Omental fat pad (tissue), 4 donors: ENCODE measurements around a stretch of chr3.

DNA sequence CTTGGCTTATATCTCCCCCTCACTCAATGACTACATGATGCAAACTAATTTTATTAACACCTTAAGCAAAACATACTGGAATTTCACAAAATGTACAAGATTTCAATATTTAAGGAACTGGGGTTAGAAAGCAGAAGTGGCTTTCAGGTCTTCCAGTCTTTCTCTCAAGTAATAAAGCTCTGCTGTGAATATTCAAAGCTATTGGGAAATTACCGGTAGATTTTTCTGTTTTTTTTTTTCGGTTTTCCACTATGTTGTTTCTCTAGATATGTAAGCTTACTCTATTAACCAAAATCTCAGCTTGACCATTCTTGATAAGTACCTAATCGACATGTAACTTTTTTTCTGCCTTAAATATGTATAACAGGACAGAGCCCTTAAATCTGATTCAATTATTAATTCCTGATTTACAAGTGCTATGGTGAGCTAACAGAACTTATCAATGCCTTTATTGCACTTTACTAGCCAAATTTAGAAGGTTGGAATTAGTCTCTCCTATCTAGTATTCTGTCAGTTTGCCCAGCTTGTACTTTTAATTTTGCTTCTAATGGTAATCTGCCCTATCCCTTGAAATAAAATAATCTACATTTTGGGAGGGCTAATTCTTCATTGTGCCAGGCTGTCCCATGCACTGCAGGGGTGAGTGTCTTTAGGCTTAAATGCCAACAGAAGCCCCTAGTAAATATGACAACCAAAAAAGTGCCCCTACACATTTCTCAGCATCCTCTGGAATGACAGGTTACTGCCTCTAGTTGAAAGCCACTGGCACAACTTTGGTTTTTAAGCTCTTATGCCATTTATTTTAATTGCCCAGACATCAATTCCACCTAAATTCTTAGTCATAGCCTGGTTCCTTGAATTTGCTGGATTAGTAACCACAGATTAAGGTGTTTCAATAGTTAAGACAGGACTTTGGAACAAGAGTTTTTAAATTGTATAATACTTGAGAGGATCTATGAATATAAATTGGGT is 3.6 kb downstream of the EPM2AIP1 start:
- PRO-cap: no peak
- RAMPAGE, long total RNA, 4 experiments: no peak in any of the 4 experiments

- PRO-cap: no peak
- RAMPAGE, long total RNA, 4 experiments: no peak in any of the 4 experiments
Measured at GRCh38 chr3:37115328-37115825, 59.0 kb downstream of the LRRFIP2 start.

DNA sequence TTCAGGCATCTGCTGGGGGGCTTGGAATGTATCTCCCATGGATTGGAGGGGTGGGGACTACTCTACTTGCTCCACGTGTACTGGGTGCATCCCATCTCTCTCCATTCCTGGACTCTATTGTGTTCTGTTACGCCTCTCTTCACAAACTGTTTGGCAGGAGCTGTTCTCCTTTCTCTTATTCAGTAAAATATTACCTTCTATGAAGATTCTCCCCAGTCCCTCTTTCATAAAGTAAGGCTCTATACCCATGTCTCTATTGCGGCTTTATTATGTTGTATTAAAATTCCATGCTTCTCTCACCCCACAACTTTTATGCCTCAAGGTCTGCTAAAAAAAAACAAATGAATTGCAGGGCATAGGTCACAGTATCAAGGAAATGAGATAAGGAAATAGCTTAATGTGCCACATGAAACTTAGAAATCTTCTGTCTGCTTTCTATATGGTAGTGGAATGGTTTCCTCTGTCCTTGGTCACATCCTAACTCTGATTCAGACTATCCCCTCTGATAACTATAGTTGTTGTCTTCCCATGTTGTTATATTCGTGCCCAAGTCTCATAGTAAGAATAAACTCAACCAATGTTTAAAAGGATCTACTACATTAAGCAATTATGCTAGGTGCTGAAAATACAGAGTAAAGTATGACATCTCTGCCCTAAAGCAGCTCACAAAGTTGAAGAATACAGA is 43.1 kb downstream of the LRRFIP2 start:
- PRO-cap: no peak
- RAMPAGE, long total RNA, 4 experiments: no peak in any of the 4 experiments

DNA sequence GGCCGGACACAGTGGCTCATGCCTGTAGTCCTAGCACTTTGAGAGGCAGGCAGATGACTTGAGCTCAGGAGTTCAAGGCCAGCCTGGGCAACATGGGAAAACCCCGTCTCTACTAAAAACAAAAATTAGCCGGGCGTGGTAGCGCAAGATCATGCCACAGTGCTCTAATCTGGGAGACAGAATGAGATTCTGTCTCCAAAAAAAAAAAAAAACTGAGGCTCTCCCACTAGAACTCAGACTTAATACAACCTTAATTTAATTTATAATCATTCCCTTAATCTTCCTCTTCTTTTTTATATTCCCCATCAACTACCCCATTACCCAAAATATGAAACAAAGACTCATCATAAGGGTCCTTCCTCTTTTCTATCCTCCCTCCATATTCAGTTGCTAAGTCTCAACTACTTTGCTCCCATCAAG is 33.9 kb downstream of the LRRFIP2 start:
- PRO-cap: no peak
- RAMPAGE, long total RNA, 4 experiments: no peak in any of the 4 experiments

GRCh38 chr3:37217514-37217883 is 25.6 kb upstream of the GOLGA4 start:
- PRO-cap: no peak
- RAMPAGE, long total RNA, 4 experiments: no peak in any of the 4 experiments

DNA sequence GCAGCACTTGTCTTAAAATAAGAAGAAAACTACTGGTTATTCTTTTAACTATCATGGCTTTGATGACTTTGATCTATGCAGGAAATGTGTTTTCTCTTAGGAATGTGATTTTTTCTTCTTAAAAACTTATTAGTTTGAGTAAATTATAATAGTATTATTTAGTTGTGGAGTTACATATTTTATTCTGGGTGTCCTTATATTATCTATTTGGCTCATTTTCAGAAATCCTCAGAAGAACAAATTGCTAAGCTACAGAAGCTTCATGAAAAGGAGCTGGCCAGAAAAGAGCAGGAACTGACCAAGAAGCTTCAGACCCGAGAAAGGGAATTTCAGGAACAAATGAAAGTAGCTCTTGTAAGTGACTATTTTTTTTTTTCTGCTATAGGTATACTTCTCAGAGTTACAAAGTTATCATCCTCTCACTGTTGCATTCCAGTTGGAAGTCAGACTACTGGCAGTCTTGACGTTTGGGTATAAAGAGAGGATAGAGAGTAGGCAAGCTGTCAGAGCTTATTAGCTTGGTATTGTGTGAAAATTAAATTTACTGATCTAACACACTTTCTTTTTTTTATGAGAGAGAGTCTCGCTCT is 75.9 kb downstream of the GOLGA4 start:
- PRO-cap: no peak
- RAMPAGE, long total RNA, 4 experiments: no peak in any of the 4 experiments

- PRO-cap: no peak
- RAMPAGE, long total RNA, 4 experiments: no peak in any of the 4 experiments
Measured at GRCh38 chr3:37323503-37323888, 80.4 kb downstream of the GOLGA4 start.

- PRO-cap: no peak
- RAMPAGE, long total RNA, 4 experiments: no peak in any of the 4 experiments
Measured at GRCh38 chr3:37323949-37324396, 80.9 kb downstream of the GOLGA4 start.

DNA sequence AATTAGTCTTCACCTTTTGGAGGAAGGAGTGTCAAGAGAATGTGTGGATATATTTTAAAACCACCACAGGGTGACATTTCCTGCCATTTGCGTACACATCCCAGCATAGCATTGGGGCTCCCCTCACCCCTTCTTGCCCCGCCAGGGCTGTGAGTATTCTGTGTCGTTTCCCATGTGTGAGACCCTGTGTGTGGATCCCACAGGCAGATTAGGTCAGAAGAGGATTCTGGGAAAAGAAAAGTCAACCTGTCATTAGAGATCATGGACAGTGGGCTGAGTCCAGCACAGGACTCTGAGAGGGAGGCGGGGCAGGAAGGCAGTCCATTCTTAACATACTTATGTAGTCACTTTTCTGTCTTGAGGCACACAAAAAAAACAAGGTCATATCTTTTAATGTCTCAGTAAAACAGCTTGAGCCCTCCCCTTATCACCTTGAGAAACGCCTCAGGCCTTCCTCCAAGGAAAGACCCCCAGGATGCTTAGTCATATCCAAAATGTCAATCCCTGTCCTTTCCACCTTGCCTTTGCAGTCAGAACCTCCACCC is 9.8 kb upstream of the ITGA9 start:
- PRO-cap: no peak
- RAMPAGE, long total RNA, 4 experiments: no peak in any of the 4 experiments

DNA sequence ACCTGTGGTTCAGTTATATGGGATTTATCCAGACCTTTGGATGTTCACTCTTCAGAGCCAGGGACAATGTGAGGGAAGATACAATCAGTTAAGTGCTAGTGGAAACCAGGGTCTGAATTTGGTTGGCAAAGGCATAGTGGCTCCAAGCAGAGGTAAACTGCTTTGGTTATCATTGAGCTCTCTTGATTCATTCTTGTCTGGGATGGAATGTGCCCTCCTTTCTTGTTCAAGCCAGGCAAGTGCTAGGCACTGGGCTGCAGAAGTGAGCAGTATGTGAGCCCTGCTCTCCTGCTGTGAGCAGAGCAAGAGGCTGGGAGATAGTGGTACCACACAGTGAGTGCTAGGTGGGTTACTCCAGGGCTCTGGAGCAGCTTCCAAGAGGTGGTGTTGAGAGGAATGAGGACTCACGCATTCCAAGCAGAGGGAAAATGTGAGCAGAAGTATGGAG is 200.2 kb upstream of the CTDSPL start:
- PRO-cap: no peak
- RAMPAGE, long total RNA, 4 experiments: no peak in any of the 4 experiments

DNA sequence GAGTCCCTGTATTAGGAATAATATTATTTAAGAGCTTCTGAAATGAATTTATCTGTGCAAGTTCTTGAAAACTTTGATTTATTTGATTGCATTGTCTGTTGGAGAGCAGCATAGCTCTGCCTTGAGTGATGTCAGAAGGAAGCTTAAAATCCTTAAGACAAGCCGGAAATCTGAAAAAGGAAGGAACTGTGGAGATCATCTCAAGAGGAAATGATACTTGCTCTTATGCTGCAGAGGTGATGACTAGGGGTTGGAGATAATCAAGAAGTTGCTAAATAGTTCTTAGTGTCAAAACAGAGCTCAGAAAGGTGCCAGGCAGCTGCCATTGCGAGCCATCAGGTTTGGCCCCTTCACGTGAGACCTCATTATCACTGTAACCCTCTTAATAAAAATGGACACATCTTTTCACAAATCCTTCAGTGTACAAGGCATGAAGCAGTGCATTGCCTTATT is 34.7 kb upstream of the VILL start:
- PRO-cap: no peak
- RAMPAGE, long total RNA, 4 experiments: no peak in any of the 4 experiments

- PRO-cap: no peak
- RAMPAGE, long total RNA, 4 experiments: no peak in any of the 4 experiments
Measured at GRCh38 chr3:37985603-37986004, 5.0 kb upstream of the VILL start.

DNA sequence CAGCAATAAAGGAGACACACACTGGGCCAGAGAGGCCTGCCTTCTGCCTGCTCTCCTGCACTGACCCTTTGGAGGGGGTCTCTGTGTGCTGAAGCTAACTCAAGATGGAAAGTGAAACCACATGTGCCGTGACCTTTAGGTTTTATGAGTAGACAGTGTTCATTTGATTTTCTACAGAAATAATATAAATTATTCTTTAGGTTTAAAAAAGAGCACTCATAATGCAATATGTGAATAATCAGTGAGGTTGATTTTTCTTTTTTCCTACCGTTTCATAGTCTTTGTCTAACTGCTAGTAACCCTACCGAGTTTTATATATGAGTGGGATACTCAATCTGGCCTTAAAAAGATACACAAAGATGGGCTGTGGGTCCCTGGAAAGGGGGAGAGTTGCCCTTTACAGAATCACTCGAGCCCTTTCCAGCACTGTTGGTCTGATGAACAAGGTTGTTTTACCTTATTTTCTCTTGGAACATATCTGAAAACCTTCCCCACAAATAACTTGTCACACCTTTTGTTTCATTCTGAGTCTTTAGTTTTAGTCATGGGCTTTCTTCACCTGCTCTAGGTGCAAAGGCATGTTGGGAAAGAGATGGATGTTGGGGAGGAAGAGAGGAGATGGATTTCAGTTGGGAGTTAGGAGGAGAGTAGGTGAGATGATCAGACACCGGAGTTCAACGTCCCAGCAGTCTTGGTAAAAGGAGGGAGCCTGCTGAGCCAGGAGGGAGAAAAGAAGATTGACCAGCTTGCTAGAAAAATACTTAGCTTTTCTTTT is 11.6 kb upstream of the SLC22A13 start:
- PRO-cap: no peak
- RAMPAGE, long total RNA, 4 experiments: no peak in any of the 4 experiments

GRCh38 chr3:38457411-38458140 is 3.9 kb downstream of the ACVR2B start:
- PRO-cap: no peak
- RAMPAGE, long total RNA, 4 experiments: no peak in any of the 4 experiments

GRCh38 chr3:38471288-38471701 is 17.6 kb downstream of the ACVR2B start:
- PRO-cap: no peak
- RAMPAGE, long total RNA, 4 experiments: no peak in any of the 4 experiments

- PRO-cap: no peak
- RAMPAGE, long total RNA, 4 experiments: no peak in any of the 4 experiments
Measured at GRCh38 chr3:38533106-38533823, 37.1 kb downstream of the EXOG start.

DNA sequence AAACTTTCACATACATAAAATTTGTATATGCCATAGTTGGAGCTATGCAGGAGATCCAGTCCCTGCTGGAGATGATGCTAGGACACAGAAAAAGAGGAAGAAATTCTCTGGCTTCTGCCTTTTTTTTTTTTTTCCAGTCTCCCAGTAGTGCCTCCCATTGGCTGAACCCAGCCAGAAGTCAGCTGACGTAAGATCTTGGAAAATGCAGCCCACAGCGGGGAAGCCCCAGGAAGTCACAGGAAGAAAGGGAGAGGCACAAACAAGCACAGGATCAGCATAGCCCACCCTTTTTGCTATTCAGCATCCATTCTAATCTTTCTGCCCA is 38.5 kb downstream of the SCN11A start:
- PRO-cap: no peak
- RAMPAGE, long total RNA, 4 experiments: no peak in any of the 4 experiments

DNA sequence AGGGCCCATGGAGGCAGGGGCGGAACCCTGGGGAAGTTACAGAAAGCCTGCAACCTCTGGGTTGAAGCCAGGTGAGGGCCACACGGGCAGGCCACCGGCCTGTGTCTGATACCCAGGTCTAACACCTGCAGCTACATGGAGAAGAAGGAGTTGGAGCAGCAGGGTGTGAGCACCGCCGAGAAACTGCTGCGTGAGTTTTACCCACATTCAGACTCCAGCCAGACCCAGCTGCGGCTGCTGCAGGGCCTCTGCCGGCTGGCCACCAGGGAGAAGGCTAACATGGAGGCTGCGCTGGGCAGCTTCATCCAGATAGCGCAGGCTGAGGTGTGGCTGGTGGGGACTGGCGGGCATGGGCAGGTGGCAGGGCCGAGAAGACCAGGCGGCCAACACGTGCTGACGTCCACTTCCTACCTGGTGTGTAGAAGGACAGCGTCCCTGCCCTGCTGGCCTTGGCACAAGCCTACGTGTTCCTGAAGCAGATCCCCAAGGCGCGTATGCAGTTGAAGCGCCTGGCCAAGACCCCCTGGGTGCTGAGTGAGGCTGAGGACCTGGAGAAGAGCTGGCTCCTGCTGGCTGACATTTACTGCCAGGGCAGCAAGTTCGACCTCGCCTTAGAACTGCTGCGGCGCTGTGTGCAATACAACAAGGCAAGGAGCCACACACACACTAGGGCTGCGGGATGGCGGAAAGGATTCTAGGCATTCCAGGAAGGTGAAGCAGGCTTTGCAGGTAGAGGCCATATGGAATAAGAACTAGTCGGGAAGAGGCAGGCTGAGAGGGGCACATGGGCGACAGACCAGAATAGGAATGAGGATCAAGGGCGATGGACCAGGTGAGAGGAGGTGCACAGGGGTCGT is 16.1 kb downstream of the CSRNP1 start:
- PRO-cap: no peak
- RAMPAGE, long total RNA, 4 experiments: no peak in any of the 4 experiments

GRCh38 chr3:39182217-39182688 is 10.1 kb downstream of the XIRP1 start:
- PRO-cap: no peak
- RAMPAGE, long total RNA, 4 experiments: no peak in any of the 4 experiments

- PRO-cap: no peak
- RAMPAGE, long total RNA, 4 experiments: no peak in any of the 4 experiments
Measured at GRCh38 chr3:39191815-39192275, 550 bp downstream of the XIRP1 start.